Cardiac septum (tissue), 1 donor: ENCODE measurements around a stretch of chr12.

GRCh38 chr12:112971491-112972201 is 6.7 kb upstream of the OAS2 start:
- PRO-cap, result no peak

DNA sequence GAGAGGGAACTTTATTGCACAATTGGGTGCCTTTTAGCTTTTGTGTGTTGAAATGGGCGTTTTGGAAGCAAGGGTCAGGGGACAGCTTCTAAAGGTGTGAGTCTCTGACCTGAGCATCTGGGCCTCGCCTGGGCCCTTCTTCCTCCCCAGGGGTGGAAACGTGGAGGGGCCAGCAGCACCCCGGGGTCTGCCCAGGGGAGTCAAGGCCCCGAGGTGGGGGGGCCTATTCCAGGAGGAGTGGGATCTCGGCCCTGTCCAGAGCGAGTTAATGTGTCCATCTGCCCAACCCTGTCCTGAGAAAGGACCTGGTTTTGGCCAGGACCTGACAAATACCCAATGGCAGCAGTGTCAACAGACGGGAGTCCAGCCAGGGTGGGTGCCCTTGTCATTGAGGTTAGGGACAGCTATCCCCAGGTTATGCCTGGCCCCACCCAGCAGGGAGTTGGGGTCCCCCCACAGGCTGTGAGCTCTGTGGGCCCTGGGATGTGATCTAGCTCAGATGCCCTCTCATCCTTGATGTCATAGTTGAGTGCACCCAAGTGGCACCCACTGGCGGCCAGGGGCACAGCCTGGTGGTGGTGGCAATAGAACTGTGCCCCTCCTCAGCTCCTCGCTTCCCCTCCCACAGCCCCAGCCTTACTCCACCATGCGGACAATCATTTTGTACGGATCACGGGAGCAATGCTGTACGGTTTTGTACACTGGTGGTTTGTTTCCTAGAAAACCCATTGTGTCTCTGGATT is 36.9 kb downstream of the SLC8B1 start:
- PRO-cap, result no peak

DNA sequence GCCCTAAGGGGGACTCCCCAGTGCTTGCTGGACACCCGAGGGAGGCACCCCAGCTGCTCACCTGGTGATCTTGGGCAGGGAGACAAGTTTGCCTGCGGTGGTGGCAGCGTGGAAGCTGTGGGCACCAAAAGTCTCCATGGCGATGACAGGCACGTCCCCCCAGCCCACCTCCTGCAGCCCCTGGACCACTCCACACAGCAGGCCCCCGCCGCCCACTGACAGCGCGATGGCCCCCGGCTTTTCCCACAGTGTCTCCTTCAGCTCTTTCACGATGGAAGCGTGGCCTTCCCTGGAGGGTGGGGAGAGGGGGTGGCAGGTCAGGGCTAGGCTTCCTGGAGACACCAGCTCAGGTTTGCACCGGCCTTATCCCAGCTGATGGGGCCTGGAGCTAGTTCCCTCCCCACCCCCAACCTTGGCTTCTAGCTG is 6.6 kb downstream of the SDS start:
- PRO-cap, result no peak

GRCh38 chr12:113397530-113397978 is 6.1 kb downstream of the SDS start:
- PRO-cap, result no peak

GRCh38 chr12:114368739-114369019 is 37.3 kb downstream of the TBX5 start:
- PRO-cap, result no peak

DNA sequence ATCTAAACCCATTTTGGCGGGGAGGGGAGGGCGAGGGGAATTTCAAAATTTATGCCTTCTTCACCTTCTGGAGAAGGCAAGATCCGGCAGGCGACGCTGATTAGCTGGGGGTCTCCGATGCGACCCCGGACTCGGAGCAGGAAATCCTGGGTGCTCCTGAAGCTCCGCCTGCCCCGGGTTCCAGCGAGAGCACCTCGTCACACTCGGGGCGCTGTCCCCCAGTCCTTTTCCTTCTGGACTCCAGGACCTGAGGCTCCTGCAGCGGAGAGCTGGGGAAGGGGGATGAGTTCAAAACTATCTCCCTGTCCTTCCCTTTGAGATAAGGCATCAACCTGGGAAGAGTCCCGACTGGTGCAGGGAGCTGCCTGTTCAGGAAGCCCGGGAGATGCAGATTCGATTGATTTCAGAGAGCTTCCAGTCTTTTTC is 74.8 kb upstream of the TBX5 start:
- PRO-cap, result no peak

DNA sequence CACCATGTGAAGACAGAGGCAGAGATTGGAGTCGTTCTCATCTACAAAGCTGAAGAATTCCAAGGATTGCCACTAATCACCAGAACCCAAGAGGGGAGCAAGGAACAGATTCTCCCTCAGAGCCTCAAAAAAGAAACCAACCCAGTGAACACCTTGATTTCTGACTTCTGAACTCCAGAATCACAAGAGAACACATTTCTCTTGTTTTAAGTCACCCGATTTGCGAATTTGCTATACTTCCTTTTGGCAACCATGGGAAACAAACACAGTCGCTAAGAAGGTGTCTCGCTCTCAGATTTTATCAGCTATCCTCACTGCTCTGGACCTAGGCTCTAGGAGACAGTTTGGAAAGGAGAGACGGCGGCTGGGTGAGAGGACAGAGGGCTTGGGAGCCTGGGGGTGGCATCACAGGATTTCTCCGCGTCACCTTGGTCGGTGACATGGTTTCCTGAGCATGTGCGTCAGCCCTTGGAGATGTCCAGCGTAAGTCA is 90.0 kb upstream of the TBX3 start:
- PRO-cap, result no peak

DNA sequence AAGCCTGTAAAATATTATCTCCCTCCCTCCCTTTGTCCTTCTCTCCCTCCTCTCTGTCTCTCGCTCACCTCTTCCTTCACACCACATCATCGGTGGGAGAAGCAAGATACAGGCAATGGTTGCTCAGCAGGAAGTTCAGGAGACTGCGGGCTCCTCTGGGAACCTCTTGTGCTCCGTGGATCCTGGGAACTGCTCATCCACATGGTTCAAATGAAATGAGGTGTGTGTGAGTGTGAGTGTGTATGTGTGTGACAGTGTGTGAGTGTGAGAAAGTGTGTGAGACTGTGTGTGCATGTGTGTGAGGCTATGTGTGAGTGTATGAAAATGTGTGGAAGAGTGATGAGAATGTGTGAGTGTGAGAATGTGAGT is 219.5 kb upstream of the TBX3 start:
- PRO-cap, result no peak

DNA sequence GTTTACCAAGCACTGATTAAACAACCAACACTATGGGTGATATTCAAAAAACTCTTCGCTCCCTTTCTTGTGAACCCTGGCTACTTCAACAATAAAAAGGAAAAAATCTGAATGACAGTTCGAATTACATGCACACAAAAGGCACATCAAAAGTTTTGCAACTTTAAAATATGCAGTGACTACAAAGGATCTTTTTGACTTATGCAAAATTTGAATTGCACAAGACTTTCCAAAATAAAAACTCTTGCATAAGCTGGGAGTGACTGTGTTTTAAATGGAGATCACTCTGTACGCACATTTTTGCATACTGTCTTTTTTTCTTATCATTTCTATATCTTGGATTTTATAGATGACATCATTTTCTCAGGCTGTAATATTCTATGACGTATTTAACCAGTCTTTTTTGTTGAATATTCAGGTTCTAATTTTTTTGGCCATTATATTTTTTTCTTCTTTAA is 667.6 kb upstream of the TBX3 start:
- PRO-cap, result no peak

- PRO-cap, result unidirectional peak, plus-strand start at chr12:115451544
Measured at GRCh38 chr12:115451197-115451644, 767.2 kb upstream of the TBX3 start.

- PRO-cap, result no peak
Measured at GRCh38 chr12:115504271-115505114, 773.0 kb downstream of the MED13L start.

- PRO-cap, result bidirectional peak, plus-strand start at chr12:115624241, minus-strand start at chr12:115624012
Measured at GRCh38 chr12:115623712-115624113, 653.8 kb downstream of the MED13L start.

DNA sequence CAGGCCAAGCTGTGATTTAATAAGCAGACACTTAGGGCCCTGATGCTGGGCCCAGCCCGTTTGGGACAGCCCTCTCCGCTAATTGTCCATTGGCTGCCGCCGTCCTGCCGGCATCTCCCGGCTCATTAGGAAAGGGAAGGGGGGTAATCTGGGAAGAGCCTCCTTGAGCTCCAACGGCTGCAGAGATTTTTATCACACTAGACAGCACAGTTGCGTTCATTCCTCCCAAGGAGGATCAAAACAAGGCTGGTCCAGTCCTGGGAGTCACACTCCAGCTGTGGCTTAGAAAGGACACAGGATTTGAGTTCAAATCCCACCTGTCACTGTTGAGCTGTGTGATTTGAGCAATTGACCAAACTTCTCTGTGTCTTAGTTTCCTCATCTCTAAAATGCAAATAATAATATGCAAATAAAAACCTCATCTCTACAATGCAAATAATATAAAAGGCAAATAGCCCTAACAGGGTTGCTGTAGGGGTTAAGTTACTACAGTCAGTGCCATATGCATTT is 653.3 kb downstream of the MED13L start:
- PRO-cap, result bidirectional peak, plus-strand start at position 128 of the sequence, minus-strand start outside the sequence

DNA sequence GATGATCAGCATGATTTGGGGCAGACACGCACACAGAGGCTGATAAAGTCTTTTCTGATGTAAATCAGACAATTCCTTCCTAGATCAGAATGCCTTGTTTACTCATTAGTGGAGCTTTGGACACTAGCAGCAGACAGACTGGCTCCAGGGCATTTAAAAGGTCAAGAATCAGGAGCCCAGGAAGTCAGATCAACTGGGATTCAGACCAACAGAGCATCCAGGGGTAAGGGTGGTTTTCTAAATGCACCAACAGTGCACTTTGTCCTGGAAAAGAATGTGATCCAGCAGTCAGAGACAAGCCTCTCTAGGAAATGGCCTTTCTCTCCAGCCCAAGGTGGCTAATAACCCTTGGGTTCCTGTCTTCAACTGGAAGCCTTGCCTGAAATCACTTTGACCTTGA is 405.3 kb downstream of the MED13L start:
- PRO-cap, result no peak

GRCh38 chr12:115986197-115986679 is 291.3 kb downstream of the MED13L start:
- PRO-cap, result no peak

GRCh38 chr12:116267299-116268029 is 10.0 kb downstream of the MED13L start:
- PRO-cap, result no peak

DNA sequence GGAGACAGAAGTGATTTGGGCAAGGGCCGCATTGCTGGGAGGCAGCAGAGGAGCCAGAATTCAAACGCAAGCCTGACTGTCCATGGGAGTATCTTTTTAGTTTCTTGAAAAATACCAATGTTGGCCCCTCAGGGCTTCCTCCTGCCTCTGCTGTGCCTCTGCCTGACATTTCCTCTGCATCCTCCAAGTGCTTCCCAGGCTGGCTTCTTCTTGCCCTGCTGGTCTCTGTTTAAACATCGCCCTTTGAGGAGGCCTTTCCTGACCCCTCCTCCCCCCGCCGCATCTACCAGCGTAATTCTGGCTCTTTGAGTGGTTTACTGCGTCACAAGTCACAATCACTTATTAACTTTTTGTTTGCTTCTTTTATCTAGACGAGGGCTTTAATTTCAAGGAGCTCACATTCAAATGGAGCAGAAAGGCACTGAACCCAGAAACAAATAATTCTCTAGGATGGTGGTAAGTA is 90.9 kb upstream of the MED13L start:
- PRO-cap, result no peak

- PRO-cap, result no peak
Measured at GRCh38 chr12:116434684-116435206, 124.4 kb upstream of the MAP1LC3B2 start.

DNA sequence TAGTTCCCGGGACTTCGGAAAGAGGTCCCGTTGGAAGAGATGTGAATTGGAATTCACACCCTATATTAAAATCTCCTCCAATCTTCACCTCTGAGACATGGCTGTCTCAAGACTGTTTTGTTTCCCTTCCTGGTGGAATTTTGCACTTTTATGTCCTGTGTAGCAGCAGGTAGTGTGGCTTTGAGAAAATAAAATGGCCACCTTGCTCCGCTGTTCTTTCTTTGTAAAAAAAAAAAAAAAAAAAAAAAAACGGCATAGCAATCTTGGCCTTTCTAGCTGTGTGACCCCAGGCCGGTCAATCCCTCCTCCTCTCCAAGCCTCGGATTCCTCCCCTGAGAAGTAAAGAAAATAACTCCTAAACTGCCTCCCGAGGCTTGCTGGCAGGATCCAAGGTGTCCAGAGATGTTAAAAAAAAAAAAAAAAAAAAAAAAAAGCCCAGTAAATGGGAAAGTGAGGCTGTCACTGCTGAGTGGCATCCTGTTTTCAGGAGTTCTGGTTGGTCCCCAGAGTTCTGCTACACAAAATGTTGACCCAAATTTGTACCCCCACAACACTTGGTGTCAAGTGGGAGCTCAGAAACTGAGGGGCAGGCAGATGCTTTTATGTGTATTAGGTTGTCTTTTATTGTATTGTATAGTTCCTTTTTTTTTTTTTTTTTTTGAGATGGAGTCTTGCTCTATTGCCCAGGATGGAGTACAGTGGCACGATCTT is 23.9 kb upstream of the MAP1LC3B2 start:
- PRO-cap, result no peak

GRCh38 chr12:116537274-116537798 is 21.8 kb upstream of the MAP1LC3B2 start:
- PRO-cap, result no peak